Smooth muscle cell (in vitro differentiated cells): ENCODE results near the gene HES6.

DNA sequence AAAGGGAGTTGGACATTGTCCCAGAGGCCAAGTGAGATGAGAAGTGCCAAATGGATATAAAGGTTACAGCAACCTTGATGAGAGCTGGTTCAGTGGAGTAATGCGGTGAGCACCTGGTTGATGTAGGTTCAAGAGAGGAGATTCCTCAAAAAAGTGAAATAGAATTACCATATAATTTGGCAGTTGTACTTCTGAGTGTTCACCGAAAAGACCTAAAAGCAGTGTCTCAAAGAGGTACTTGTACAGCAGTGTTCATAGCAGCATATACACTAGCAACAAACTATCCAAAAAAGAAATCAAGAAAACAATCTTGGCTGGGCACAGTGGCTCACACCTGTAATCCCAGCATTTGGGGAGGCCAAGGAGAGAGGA is 25.0 kb downstream of the LRRFIP1 start:
- RAMPAGE, long total RNA: no peak

- RAMPAGE, long total RNA: no peak
These were observed 62.1 kb downstream of the LRRFIP1 start for GRCh38 chr2:237689196-237690274.

DNA sequence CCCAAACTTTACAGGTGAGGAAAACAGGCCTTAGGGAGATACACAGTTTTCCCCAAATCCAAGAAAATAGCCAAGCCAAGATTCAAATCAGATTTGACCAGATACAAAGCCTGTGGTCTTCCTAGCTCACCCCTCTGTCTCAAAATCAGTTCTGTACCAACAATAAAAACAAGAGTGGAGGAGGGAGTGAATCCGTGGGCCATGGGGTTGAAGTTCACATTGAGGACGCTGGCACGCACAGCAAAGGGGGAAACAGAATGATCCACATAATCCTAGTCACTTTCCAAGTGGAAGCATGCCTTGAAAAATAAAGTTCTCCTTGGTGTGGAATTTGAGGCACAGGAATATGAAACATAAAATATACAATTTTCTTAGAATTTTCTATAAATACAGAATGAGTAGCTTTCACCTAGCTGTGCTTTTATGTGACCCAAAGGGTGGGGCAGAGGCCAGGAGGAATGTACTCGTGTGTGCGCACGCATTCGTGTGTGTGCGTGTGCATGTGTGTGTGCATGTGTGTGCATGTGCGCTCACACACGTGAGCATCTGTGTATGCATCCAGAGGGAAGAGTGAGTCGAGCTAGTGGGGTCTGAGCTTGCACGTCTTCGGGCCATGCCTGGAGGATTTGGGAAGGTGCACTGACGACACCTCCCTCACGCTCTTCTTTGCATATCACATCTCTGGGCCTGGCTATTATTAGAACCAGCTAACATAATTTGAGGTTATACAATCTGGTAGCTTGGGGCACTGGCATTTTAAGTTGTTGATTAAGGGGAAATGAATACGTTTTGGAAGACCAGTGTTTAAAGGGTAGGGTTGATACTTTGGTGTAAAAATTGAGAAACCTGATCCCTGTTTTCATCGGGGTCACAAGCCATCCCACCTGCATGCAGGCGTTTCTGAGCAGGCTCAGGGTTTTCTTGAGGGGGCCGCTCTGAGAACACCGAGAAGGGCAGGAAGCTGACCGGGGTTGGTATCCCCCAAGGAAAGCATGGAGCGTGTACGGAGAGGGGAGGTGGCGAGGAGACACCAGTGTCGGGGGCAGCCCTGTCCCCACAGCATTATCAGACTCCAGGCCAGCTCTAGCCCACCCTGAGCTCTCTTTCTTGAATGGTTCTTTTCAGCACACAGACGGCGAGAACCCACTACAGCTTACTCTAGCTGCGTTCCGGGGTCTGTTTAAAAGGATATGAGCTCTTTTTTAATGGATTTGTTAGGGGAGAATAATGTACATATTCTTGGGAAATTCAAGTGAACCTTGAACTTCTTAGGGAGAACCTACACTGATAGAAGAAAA is 85.2 kb downstream of the LRRFIP1 start:
- RAMPAGE, long total RNA: no peak

- RAMPAGE, long total RNA: no peak
These were observed 76.9 kb upstream of the RBM44 start for GRCh38 chr2:237721532-237722133.

DNA sequence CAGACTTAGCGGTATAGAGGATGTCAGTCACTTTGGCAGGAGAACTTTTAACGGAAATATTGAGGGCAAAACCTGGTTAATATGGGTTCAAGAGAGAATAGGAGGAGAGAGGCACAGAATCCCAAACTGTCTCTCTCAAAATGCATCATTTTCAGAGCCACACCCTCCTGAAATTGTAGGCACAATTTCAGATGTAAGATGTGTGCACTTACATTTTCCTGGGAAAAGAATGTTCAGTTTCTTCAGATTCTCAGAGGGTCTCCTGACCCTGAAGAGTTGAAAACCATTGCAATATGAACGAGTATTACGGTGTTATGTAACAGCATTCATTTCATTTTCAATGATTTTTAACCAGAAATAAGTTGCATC is 76.5 kb upstream of the RBM44 start:
- RAMPAGE, long total RNA: no peak

GRCh38 chr2:237730404-237730673 is 68.2 kb upstream of the RBM44 start:
- RAMPAGE, long total RNA: no peak

GRCh38 chr2:237735767-237736068 is 62.9 kb upstream of the RBM44 start:
- RAMPAGE, long total RNA: no peak

DNA sequence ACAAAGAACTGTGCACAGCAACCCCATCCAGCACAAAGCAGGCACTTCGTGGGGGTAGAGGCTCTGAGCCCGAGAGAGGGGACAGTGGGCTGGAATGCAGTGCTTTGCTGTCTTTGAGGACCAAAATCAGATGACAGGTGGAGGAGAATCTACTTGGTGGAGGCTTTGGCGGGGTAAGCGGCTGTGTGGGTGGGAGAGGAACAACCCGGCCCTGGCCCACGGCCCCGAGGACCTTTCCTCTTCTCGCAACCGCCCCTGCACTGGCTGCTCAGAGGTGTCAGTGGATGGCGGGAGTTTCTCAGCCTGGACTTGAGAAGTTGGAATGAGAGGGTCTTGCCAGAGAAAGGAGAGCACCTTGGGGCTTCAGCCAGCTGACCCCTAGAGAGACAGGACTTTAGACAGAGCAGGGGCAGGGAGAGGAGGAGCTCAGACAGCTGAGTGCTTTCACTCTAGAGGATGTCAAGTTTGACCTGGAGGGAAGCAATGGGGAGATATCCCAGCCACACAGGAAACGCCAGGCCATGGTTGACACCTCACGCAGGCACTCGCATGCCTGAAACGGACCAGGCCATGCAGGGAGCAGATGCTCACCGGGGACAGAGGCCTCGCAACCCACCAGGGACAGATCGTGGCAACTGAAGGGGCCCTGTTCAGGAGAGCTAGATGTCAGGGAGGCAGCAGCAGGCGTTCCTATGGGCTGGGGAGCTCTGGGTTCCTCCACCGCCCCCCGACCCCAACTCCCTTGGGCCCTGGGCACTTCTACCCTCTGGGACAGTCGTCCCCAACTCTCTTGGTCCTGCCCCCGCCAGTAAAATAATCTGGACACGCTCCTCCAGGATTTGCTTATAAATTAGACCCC is 11.7 kb downstream of the RAMP1 start:
- RAMPAGE, long total RNA: no peak

DNA sequence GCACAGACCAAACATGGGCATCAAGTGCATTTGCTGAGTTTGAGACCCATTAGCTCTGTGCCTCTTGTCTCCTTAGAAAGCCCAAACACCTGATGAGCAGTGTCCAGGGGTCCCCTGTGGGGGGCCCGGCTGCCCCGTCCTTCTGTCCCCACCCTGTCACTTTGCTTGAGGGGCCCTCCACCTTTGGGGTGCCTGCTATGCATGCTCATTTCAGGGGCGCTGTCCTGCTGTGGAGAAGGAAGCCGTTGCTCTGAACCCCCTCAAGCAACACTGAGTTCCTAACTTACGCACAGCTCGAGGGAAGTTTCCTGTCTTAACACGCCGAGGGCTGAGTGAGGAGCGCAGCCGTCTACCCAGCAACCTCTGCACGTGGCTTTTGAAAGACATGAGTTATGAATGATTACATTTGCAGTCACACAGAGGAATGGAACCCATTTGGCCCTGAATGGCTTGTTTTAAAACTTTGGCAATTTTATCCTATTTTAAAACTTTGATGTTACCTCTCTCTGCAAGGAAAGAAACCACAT is 13.9 kb downstream of the RAMP1 start:
- RAMPAGE, long total RNA: no peak

DNA sequence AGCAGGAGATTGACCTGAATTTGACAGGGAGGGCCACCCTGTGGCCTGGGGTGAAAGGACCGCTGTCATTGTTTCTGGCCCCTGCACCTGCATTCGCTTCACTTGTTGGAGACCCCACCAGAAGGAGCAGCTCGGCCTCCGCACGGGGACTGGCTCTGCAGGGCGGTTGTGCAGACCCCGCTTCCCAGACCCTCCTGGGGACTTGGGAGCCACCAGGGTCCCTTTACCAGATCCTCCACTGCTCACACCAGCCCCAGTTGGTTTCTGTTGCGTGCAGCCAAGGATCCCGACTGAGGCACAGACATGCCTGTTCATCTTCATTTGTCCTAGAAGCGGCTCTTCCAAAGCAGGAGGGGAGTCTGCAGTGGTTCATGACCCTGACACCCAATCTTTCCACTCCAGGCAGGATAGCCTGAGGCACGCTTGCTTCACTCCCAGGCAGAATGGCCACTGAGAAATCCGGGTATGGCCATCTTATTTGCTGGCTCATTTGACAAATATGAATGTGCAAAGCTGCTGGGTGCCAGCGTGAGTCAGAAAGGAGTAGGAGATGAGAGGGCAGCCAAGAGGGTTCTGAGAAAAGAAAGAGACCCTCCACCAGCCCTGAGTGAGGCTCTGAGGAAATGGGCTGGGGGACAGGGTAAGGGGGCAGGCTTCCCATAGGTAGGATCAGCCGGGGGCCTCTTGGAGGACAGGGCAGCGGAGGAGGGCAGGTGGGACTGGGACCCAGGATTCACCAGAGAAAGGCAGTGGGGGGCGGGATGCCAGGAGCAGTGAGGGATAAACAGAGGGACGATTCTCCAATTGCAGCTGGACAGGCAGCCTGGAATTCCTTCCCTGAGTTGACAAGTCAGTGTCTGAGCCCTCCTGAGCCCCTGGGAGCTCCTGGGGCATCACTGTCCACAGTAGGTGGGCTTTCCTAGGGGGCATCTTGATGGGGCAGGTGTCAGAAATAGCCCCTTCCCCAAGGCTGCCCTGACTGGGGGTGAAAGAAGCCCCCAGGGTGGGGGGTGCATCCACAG is 15.1 kb downstream of the RAMP1 start:
- RAMPAGE, long total RNA: no peak

- RAMPAGE, long total RNA: no peak
These were observed 8.6 kb downstream of the ESPNL start for GRCh38 chr2:238108427-238109367.

DNA sequence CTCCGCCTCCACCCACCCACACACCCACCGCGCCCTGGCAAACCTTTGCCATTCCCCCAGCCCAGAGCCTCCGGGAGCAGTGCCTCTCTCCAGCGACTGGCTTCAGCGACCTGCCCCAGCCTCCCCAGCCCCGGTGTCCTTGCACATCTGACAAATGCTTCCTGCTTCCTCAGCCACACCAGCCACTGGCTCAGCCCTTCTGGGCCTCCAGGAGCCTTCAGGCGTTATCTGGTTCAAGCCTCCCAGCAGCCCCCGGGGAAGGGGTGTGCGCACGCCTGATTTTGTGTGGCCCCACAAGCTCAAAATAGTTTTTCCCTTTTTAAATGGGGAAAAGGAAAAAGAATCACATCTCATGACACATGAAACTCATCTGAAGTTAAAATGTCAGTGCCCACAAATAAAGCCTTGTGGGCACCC is 14.3 kb downstream of the ESPNL start:
- RAMPAGE, long total RNA: no peak

DNA sequence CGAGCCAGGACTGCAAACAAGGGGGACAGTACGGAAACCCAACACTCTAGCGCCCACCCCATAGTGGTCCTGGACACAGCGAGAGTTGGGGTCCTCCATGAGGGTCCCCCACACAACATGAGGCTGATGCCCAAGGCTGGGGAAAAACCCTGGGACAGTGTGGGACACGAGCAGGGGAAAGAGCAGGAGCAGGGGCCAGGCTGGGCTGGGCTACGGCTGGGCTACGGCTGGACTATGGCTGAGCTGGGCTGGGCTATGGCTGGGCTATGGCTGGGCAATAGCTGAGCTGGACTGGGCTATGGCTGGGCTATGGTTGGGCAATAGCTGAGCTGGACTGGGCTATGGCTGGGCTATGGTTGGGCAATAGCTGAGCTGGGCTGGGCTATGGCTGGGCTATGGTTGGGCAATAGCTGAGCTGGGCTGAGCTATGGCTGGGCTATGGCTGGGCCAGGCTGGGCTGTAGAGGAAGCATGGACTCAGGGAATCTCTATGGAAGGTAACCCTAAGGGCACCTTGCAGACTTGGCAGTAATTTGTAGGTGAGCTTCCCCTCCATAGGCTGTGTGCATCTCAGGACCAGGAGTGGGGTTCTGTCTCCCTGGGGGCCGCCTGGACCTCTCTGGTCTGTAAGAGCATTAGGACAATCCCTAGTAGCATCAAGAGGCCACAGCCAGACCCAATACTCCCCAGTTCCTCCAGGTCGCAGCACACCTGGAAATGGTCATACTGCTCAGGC is 1.3 kb upstream of the KLHL30 start:
- RAMPAGE, long total RNA: no peak

- RAMPAGE, long total RNA: no peak
These were observed at the start of gene HES6 for GRCh38 chr2:238239766-238240540. Gene HES6 (minus strand): TSS chr2:238240038.

DNA sequence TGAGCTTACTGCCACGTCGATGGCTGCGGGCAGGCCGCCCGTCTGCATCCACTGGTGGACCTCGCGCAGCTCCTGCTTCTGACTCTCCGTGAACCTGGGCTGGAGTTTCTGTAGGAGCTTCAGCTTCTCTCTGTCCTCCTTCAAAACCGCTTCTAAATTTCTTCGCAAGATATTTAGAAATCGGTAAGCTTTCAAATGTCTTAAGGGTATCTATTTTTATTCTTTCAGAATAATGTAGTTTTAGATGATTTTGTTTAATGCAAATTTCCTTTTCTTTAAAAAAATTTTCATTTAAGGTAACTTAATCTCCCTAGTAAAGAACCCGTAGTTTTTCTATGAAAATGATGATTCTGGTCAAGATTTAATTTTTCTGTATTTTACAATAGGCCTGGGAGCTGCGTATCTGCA is 9.2 kb upstream of the HES6 start:
- RAMPAGE, long total RNA: no peak

DNA sequence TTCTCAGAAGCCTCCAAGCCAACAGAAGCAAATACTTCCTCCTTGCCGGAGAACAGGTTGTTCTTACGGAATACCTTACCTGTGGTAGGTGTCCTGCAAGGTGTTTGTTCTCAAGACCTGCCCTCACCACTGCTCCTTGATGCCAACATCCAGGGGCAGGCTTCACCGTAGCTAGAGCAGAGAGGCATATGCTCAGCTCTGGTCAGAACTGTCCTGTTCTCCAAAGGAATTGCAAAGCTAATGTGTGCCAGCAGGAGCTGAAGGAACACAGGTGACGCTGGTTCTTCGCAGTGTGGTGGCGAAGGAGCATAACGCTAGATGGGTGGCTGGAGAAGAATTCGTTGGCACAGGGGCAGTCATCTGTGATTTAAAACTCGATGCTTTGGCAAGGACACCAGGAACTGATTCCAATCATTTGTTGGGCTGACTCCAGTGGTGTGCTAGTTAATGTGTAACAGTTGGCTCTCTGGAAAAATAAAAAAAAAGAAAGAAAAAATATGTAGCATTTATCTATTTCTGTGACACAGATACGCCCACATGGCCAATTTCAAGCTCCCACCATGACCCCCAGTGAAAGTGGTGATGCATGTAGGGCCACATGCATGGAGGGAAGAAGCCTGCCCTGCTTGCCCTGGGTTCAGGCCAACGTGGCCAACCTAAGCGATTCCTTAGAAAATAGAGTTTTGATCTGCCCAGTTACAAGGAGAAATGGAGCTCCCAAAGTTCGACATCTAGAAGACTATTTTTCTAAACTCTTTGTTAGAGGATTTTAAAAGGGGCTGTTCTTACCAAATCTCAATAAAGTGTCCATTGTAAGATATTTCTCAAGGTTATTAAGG is 11.5 kb upstream of the PER2 start:
- RAMPAGE, long total RNA: no peak

DNA sequence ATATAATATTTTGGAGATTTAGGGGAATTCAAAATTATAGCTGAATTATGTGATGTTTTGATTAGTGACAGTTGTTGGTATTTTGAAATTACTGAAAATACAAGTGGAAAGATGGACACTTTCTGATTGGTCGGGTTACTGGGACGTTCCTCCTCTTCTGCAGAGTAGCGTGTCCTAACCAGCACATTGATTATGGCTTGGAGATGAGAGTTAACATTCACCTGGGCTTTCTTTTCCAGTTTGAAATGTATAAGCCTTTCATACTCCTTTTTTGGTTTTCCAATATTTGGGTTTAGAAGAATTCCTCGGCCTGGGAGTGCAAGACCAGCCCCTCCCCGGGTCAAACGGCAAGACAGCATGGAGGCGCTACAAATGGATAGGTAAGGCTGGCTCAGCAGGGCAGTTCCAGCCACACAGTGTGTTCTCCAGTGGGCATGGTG is 28.7 kb downstream of the TRAF3IP1 start:
- RAMPAGE, long total RNA: no peak

- RAMPAGE, long total RNA: no peak
These were observed 783 bp upstream of the ASB1 start for GRCh38 chr2:238425839-238426448.

DNA sequence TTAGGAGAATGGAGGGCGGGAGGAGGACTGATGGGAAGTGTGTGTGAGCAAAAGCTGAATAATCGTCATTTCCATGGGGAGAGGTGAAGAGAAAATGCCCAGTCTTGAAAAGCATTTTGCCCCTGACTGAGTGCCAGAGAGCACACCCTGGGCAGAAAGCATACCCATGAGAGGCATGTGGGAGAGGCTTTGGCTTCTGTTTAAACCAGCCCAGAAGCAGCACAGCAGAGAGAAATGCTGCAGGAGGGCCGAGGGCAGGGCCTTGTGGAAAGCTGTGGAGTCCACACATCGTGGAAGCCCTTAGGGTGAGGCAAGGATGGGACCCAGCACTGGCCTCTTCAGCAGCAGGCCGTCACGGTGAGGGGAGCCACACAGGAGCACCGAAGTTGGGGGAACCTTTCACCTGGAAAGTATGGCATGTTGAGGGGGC is 27.7 kb downstream of the ASB1 start:
- RAMPAGE, long total RNA: no peak

GRCh38 chr2:238558876-238559231 is 132.1 kb downstream of the ASB1 start:
- RAMPAGE, long total RNA: no peak